ENCODE measurements around the gene SBDS.

DNA sequence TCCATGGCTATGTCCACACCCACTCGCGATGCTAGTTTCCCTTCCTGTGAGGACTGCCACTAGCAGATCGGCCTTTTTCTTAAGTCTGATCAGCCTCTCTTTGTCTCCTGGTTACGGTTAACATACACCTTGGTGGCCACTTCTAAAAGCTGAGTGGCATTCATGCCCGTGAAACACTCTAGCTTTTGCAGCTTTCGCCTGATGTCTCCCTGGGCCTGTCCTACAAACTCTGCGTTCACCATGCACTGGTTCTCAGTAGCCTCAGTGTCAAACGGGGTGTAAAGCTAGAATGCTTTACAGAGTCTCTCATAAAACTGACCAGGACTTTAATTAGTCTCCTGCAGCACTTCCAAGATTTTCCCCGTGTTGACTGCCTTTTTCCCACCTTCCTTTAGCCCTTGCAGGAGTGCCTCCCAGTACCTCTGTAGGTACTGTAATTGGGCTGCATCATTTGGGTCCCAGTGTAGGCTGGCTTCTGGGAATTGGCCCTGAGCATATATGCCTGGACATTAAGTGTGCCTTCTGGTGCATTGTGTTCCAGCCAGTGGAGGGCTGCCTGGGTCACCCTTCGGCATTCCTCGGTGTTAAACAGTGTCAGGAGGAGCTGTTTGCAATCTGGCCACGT lies 9.2 kb downstream of the ERV3-1 start:
- RRBS: no CpG with 5 or more reads among the region's 12 CpGs

GRCh38 chr7:65239549-65240572 lies 133.8 kb upstream of the ZNF92 start:
- RRBS: 3% methylated on average over 6 of the region's 63 CpGs

DNA sequence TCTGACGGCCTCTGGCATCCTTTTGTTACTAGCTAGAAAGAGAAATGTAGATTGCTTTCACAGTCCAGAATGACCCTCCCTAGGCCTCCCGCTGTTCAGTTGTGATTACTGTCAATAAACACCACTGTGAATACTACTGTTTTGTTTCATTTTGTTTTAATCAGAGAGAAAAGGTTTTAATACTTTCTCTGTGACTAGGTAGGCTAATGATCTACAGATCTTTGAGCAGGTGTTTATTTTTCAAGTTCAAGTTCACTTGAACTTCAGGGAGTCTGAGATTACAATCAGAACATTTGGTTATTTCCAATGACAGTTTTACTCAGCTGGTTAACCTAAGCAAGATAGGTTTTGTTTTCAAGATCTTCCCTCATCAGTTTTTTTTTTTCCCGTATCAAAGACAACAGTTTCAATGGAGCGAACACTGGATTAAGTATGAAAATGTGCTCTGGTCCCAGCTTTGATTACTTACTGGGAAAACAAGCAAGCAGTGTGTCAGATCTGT lies 34.7 kb downstream of the VKORC1L1 start:
- RRBS: no CpG with 5 or more reads among the region's 4 CpGs

DNA sequence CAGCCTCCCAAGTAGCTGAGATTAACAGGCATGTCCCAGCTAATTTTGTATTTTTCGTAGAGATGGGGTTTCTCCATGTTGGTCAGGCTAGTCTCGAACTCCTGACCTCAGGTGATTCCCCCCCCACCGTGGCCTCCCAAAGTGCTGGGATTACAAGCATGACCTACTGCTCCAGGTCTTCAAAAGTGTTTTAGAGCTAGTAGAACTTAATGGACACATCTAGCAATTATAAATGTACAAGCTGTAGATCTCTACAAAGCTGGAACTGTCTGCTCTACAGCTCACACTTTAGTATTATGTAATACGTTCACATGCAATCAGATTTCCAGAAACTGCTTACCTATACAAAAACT lies 39.4 kb upstream of the ASL start:
- RRBS: no CpG with 5 or more reads among the region's 4 CpGs

GRCh38 chr7:66142881-66144081 lies 28.6 kb downstream of the CRCP start:
- RRBS: no CpG with 5 or more reads among the region's 11 CpGs

DNA sequence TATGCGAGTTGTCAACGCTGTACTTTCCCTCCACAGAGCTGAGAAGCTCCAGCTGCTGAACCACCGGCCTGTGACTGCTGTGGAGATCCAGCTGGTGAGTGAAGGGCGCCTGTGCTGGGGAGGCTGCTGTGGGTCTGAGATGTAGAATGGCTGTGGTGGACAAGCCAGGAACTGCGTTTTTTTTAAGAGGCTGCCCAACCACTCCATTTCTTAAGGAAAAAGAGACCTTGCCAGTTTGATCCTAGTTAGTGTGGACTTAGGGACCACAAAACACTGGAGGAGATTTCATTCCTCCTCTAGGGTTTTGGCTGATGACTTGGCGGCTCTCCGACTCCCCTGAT lies 30.7 kb downstream of the CRCP start:
- RRBS: no CpG with 5 or more reads among the region's 7 CpGs

- RRBS: no CpG with 5 or more reads among the region's 9 CpGs
Observed at GRCh38 chr7:66150198-66151177, 35.8 kb downstream of the CRCP start.

GRCh38 chr7:66238255-66238774 lies 33.2 kb downstream of the TPST1 start:
- RRBS: no CpG with 5 or more reads among the region's 4 CpGs

- RRBS: no CpG with 5 or more reads among the region's 12 CpGs
Observed at GRCh38 chr7:66537372-66538271, 91.1 kb upstream of the KCTD7 start.

DNA sequence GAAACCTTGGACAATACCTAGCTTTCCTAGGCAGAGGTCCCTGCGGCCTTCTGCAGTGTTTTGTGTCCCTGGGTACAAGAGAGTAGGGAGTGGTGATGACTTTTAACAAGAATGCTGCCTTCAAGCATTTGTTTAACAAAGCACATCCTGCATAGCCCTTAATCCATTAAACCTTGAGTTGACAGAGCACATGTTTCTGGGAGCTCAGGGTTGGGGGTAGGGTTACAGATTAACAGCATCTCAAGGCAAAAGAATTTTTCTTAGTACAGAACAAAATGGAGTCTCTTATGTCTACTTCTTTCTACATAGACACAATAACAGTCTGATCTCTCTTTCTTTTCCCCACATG lies 9.1 kb upstream of the KCTD7 start:
- RRBS: no CpG with 5 or more reads among the region's 1 CpG

- RRBS: 2% methylated on average over 12 of the region's 72 CpGs
Observed at GRCh38 chr7:66681542-66682326, 53.1 kb downstream of the KCTD7 start.

DNA sequence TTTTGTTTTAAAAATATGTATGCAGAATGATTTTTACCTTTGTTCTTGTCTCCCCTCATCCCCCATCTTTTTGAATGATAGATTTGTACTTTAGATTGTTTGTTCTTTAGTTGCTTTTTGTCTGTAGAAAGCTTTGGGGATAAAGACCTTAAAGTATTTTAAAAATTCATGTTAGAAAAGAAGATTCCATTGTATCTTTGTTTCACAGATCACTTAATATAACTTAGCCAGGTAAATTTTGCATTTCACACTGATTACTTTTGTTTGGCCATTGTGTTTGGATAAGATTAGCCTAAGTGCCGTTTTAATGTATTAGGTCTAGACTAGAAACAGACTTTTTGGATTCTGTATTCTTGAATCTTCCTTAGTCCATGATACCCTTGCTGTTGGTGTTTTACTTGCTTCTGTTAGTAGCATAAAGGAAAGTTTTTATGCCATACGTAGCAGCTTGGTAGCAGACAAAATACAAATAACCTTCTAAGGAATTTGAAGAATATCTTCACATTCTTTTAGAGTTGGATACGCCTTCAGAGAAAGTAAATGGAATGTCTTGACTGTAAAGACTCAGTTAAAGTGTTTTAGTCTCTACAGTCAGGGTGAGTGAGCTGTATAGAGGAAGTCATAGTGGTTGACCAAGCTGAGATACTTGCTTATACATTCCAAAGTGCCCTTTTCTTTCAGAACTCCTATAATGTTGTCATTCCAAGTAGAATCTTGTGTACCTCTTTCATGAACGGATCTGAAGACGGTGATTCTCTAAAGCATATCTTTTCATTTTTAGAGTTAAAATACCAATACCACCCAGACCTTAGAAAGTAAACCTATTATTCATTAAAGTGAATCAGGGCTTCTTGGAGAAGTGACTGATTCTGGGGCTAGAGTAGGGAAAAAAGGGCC lies 37.5 kb downstream of the RABGEF1 start:
- RRBS: no CpG with 5 or more reads among the region's 5 CpGs

- RRBS: 94% methylated on average over 8 of the region's 33 CpGs
Observed at GRCh38 chr7:66904324-66905096, 16.5 kb upstream of the TMEM248 start.

DNA sequence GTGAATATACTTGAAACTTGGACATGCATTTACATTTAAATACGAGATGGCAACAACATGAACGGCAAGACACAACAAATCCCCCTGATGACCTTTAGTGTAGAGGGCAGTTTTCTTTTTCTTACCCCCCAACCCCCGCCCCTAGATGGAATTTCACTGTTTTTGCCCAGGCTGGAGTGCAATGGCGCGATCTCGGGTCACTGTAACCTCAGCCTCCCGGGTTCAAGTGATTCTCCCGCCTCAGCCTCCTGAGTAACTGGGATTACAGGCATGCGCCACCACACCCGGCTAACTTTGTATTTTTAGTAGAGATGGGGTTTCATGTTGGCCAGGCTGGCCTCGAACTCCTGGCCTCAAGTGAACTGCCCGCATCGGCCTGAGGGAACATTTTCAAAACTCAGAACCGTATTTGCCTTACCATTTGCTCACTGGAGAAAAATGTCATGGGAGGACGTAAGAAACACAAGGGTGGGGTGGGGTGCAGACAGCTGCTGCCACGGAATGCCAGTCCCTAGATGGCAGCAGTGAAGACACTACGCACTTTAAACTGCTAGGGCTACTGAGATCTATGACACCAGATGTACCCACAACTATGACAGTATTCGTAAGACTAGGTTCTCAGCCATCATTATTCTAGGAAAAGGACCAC lies 892 bp downstream of the SBDS start:
- RRBS: no CpG with 5 or more reads among the region's 18 CpGs

DNA sequence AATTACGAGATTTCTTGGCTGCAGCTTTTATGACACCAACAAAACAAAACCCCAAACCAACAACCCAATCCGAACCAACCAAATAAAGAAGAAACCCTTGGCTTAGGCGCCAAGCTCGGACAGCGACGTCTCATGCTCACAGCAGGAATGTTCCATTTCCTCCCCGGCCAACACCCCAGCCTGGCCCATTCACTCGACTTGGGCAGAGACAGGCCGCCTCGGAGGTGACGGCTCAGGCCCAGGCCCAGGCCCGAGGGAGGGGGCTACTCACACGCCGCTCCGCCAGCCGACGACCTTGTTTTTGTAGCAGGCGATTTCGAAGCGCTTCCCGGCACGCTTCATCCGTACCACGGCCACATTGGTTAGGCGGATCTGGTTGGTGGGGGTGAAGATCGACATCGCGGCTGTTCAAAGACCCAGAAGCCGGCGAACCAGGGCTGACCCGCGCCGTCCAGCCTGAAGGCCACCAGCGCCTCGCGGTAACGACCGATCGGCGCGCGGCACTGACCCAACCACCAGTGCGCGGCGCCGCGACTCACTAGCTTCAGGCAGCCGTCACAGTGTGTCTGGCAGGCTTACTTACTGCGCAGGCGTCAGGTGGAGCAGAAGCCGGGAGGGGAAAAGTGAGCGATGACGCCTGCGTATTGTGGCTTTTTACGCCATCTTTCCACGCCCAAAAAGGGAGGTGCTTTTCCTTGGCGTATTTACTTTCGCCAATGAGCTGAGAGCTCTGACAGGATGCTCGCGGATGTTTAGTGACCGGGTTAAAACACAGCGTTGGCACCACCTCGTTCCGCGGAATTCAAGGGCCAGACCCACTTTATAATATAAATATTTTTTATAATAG lies at the start of gene SBDS:
TSS of gene SBDS (minus strand) at position 568 of the 847 bp plus-strand sequence.
- RRBS: under 1% methylated on average over 4 of the region's 65 CpGs

DNA sequence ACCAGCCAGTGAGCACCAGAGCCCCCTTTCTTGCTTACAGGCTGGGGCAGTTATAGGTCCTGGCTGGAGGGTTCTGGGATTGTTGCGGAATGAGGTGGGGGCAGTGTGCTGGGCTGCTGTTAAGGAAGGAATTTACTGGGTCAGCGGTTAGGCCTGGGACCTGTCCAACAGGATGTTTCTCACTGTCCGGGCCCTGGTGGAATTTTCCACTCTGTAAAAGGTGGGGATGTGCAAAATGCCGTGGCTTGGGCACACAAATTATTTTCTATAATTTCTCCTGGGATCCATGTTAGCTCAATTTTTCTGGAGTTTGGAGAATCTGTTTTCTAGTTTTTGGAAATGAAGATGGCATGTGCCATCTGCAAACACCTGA lies 477.2 kb downstream of the SPDYE21 start:
- RRBS: no CpG with 5 or more reads among the region's 4 CpGs

- RRBS: no CpG with 5 or more reads among the region's 4 CpGs
Observed at GRCh38 chr7:68014726-68014925, 737.9 kb downstream of the SPDYE21 start.

DNA sequence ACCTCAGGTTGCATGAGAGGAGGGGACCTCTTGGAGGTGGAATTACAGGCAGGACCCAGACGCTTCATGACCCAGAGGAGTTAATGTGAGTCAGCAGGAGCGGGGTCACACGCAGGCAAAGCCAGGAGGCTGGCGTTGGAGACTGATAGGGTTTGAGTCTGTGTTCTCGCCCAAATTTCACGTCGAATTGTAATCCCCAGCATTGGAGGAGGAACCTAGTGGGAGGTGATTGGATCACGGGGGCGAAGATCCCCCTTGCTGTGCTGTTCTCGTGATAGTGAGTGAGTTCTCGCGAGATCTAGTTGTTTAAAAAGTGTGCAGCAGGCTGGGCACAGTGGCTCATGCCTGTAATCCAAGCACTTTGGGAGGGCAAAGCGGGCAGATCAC lies 63.7 kb upstream of the AUTS2 start:
- RRBS: no CpG with 5 or more reads among the region's 13 CpGs

- RRBS: no CpG with 5 or more reads among the region's 14 CpGs
Observed at GRCh38 chr7:69598800-69599083, 467 bp downstream of the AUTS2 start.

DNA sequence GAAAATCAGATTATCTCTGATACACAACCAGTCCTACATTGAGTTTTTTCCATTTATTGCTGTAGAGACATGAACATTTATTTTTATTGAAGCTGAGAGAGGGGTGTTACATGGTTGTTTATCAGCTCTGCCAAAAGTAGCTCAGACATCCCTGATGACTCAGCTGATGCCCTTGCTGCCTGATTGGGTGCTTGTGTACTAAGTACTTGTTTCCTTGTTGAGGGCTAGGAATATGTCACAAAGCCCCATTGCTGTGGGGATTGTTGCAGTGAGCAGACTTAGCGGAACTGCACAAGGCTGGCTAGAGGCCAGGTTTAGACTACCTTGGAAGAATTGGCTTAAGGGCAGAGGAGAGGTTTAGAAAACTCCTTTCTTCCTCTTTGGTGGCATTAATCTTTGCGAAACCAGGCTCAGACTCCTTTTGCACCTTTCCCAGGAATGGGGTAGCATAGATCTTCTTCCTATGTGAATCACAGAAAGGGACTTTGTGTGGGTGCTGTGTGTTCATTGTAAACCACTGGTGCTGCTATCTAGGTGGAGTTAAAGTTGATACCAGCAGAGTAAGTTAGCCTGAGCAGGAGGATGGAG lies 110.7 kb downstream of the AUTS2 start:
- RRBS: no CpG with 5 or more reads among the region's 2 CpGs